ENCODE measurements around a stretch of chr7.

DNA sequence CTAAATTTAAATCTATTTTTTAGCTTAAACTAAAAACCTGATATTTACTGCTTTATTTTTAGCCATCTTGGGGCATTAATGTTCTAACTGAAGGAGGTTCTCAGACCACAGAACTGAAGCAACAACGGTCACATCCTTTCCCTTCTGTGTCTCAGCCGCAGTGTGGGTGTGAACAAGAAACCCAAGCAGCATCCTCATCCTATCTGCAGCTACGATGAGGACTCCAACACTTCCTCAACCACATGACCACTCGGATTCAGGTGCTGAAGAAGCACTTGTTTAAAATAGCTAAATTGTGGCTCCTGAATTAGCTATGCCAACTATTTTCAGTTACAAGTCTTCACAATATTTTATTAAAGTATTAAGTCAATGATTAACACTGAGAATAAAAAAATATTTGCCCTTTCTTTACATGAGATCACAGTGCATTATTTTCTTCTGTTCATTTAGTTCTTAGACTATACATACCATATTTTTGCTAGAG lies 5.2 kb downstream of the ESYT2 start:
- RAMPAGE, long total RNA: no peak
- RRBS: no CpG with 5 or more reads among the region's 4 CpGs

GRCh38 chr7:158868601-158869257 lies 12.4 kb downstream of the DYNC2I1 start:
- RAMPAGE, long total RNA: no peak
- RRBS: no CpG with 5 or more reads among the region's 10 CpGs

DNA sequence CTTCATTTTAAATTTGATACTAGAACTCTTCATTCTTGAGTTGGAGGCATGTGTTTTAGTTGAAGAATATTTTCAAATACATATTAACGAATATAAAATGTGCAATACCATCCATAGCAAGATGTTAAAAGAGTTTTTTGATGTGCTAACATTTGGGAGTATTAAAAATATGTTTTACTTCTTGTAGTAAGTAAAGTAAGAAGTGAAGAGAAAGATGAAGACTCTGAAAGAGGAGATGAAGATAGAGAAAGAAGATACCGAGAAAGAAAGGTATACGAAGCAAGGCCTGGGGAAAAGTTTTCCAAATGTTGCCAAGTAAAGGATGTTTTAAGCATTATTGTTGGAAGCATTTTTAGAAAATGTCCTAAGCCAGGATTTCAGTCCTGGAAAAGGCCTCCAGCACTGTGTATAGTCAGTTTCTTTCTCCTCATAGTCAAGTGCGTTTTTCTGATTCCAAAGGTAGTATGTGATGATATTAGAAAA lies 20.1 kb downstream of the DYNC2I1 start:
- RAMPAGE, long total RNA: no peak
- RRBS: no CpG with 5 or more reads among the region's 4 CpGs

DNA sequence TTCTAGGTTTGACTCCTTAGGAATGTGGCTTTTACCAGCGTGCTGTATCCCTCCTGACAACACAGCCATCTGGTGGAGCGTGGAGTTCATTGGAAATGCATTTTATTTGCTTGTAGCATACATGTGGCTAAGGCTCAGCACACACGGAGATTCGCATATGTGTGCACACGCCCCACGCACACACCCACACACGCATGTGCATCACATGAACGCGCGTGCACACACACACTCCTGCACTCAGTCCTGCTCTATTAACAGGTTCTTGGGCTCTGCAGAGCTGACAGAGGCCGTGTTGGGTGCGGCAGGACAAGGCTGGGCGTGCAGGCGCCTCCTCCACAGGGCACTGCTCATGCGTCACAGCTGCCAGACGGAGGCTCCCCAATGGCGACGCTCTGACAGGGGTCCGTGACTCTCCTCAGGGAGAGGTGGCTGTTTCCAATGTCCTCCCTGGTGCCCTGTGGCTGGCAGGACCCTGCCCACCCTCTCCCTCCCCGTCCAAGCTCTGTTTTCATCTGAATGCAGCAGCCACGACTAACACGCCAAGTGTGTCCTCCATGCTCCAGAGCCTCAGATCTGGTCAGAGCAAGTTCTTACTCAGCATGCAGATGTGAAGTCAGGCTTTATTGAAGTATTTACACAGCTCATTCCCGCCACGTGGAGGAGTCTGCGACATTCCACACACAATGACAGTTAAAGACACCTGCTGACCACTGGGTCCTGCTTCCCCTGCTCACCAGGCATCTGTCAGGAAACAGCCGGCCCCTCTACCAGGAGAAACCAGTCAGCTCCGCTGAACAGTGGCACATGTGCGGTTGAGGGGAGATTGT lies 116.9 kb downstream of the VIPR2 start:
- RAMPAGE, long total RNA: no peak
- RRBS: no CpG with 5 or more reads among the region's 28 CpGs

DNA sequence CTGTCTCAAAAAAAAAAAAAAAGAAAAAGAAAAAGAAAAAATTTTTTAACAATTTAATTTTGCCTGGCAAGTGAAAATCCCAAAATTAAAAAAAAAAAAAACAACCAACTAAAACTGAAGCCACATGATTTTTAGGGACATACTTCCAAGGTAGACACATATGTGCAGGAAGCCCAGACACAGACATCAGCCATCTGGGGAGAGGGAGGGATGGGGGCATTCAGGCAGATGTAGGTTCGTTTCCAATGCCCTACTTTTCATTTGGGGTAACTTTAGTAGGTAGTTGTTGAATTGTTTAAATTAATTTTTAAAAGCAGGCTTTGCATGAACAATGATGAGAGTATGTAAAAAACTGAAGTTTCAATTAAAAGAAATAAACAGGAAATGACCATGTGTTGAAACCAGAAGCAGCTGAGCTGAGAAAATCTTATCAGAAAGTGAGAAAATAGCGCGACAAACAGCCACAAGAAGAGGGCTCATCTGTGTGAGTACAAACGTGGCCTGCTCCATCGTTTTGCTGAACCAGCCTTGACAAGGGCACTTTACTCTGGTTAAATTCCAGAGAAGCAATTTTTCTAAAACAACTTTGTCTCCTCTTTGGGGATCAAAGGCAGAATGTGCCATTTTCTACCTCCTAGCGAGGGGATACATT lies 51.0 kb upstream of the VIPR2 start:
- RAMPAGE, long total RNA: no peak
- RRBS: no CpG with 5 or more reads among the region's 6 CpGs

DNA sequence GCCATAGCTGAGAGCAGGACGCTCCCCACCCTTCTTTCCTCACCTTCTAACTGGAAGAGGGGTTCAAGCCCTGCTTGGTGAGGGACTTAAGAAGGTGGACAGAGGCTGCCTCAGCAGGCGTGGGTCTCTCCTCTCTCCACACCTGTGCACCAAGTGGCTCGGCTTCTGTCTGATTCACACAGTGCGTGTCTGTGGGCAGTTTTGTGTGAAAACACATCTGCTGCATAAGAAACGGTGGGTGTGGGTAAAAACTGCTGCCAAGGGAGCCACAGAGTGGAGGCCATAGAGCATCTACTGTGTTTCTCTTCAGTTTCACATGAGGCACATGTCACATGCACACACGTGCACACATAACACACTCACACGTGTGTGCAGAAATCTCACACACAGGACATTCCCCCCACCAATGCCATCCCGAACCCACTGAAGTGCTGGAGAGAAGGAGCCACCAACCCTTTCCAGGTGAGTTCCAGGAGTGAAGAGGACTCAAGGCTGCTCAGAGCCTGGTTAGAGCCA lies 53.7 kb upstream of the VIPR2 start:
- RAMPAGE, long total RNA: no peak
- RRBS: no CpG with 5 or more reads among the region's 8 CpGs